ENCODE measurements around a stretch of chr17.

- PRO-cap, 2 experiments = peak in 1 of 2 experiments; most common minus-strand start chr17:29195493 (in 1)
Measured at GRCh38 chr17:29195229-29195833, 15.1 kb upstream of the MYO18A start.

DNA sequence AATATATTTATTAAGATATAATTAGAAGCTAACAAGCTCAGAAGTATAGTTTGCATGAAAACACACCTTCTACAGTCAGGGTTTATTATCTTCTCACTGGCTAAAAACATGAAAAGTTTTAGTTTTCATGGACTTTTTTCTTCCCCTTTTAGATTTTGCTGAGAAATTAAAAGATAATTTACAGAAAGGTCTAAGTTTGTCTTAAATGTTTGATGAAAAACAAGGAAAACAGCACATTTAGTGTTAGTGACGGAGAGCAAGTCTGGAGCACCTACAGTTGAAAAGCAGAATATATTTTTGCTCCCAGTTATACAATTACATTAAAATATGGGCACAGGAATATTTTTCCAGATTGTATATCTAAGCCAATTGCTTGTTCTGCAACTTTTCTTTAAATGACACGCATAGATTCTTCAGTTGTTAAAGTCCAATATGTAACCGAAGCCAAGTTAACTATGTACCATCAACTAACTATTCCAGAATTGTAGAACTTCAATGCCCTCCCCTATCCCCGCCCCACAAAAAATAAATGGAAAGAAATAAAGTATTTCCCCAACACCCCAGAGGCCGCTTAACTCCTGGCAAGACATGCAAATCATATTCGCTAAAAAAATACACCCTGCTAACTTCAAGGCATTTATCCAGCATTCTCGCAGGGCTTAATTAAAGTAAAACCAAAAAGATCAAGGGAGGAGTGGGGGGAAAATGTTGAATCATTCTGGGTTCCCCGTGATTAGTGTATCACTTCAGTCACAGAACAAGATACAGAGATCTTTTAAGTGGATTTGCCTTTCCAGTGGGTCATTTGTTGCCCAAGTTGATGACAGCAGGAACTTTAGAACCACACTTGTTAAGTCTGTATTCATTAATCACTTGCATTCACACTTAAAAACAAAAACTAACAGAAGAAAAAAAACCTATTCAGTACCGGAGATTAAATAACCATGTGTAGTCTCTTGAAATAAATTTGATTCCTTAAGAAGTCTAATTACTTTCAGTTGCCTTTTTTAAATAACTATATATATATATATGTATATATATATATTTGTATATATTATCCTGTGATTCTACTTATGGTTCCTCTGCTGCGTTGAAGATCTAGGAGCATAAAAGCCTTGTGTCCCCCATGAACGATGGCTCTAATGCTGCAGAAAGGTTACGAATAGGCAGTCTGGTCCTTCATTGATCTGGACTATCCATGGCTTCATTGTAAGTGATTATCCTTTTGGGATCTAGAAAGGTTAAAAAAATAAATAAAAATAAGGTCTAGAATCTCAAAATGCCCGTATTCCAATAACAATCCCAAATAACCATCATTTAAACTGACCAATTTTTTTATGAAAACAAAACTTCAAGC lies 17.2 kb downstream of the CRYBA1 start:
- PRO-cap, 2 experiments = no peak in any of the 2 experiments

DNA sequence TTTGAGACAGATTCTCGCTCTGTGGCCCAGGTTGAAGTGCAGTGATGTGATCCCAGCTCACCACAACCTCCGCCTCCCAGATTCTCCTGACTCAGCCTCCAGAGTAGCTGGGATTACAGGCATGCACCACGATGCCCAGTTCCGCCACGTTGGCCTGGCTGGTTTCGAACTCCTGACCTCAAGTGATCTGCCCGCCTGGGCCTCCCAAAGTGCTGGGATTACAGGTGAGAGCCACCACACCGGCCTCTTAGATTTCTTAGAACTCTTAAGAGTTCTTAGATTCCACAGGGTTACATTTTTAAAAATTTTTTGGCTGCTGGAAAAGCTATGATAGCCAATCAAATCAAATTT lies 4.0 kb downstream of the NUFIP2 start:
- PRO-cap, 2 experiments = no peak in any of the 2 experiments

DNA sequence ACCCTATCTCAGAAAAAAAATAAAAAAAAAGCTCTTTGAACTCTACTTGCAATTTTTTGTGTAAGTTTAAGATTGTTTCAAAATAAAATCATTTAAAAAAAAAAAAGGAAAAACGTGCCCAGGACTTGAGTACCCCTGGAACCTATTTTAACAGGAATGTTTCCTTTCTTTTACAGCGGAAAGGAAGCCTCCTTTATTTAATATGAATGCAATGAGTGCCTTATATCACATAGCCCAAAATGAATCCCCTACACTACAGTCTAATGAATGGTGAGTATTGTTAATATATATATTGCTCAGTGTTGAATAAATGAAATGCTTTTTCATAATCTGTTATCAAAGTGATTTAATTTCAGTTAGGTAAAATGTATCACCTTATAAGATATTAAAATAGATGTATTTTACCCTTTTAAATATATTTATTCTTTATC lies 77.3 kb downstream of the ABHD15 start:
- PRO-cap, 2 experiments = no peak in any of the 2 experiments

DNA sequence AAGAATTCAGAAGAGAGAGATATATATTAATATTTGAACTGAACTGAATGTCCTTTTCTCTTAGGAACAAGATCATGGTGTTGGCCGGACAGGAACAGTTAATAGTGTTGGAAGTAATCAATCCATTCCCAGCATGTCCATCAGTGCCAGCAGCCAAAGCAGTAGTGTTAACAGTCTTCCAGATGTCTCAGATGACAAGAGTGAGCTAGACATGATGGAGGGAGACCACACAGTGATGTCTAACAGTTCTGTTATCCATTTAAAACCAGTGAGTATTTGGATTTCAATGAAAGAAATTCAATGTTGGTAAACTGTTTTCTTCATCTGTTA lies 68.6 kb downstream of the ABHD15 start:
- PRO-cap, 2 experiments = no peak in any of the 2 experiments

- PRO-cap, 2 experiments = no peak in any of the 2 experiments
Measured at GRCh38 chr17:29584579-29585029, 4.8 kb downstream of the GIT1 start.

DNA sequence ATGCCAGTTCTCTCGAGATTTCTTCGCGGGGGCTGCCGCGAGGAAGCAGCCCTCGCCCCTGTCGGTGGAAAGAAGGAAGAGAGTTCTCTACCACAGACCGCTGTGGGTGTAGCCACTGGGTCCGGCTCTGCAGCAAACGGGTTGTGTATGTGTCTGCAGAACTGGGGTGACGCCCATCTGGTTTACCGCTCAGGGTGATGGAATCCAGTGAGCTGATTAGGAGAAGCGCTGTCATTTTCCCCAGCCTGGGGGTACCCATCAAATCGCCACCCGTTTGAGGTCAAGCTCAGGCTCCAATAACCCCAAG lies 7.7 kb downstream of the CORO6 start:
- PRO-cap, 2 experiments = peak in 1 of 2 experiments; most common plus-strand start position 95 of the sequence (in 1)

GRCh38 chr17:29648086-29648630 lies 25.4 kb upstream of the CORO6 start:
- PRO-cap, 2 experiments = no peak in any of the 2 experiments

DNA sequence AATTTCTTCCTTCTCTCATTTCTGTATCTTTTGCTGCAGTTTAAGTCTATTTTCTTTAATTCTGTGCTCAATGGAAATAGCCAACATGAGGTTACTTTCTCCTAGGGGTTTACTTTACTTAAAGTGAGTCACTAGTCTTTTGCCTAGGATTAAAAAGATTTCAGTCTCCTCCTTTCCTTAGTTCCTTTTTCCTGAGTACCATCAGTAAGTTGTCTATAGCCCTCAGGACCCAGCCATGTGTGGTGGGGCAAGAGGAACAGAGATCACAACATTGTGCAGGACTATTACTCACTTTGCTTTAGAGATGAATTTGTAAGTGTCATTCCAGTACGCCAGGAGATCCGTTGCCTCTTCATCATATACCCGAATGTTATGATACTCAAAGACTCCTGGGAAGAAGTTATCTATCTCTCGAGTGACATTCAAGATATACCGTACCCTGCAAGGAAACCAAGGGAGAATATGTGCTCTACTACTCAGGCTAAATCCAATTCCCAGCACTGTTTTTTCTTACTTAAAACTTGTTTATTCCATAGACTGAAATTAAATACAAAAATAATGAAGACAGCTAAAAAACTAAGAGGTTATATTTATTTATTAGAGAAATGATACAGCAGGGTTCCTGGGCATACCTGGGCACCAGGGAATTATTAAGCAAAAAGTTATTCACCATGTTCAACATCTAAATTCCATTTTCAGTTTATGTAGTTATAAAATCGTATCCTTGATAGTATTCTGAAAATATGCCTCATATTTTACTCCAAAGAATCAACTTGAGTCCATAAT lies 27.8 kb upstream of the CORO6 start:
- PRO-cap, 2 experiments = no peak in any of the 2 experiments

DNA sequence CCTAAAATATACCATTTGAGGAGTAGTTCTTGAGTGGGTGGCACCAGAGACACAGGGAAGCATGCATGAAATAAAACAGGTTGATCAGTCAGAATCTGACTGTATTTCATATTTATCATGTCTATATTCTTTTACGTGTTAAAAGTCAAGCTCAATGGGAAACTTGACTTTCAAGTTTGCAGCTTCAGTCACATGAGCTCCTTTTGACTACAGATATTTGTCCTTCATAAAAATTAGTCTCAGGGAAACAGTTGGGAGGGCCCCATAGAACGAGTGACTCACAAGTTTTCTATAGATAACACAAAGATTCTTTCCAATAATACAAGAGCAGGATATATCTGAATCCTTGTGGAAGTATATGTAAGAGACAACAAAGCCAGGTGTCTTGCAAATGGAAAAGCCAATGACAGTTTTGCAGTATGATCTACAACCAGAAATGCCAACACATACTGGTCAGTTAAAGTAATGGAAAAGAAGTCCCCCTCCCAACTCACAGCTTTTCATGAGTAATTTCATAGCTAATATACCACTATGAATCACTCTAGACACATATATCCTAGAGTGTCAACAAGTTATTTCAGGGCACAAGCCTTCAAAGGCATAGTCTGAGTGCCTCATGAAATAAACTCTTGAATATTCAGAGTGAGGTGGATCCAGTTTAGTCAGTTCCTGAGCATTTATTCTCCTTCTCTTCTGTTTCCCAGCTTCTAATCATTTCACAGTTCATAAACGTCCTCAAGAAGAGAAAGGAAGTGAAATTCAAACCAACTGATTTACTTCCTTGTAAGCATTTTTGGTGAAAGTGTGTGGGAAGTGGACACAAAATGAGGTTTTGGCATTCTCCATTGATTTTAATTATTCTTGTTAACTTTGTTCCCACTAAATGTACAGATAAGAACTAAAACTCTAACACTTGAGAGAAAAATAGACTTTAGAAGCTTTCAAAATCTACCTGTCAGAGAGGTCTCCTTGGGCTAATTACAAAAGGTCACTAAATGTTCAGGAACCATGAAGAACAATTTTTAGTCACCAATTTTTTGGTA lies 42.5 kb upstream of the CORO6 start:
- PRO-cap, 2 experiments = no peak in any of the 2 experiments

GRCh38 chr17:29667396-29667979 lies 44.8 kb upstream of the CORO6 start:
- PRO-cap, 2 experiments = no peak in any of the 2 experiments

DNA sequence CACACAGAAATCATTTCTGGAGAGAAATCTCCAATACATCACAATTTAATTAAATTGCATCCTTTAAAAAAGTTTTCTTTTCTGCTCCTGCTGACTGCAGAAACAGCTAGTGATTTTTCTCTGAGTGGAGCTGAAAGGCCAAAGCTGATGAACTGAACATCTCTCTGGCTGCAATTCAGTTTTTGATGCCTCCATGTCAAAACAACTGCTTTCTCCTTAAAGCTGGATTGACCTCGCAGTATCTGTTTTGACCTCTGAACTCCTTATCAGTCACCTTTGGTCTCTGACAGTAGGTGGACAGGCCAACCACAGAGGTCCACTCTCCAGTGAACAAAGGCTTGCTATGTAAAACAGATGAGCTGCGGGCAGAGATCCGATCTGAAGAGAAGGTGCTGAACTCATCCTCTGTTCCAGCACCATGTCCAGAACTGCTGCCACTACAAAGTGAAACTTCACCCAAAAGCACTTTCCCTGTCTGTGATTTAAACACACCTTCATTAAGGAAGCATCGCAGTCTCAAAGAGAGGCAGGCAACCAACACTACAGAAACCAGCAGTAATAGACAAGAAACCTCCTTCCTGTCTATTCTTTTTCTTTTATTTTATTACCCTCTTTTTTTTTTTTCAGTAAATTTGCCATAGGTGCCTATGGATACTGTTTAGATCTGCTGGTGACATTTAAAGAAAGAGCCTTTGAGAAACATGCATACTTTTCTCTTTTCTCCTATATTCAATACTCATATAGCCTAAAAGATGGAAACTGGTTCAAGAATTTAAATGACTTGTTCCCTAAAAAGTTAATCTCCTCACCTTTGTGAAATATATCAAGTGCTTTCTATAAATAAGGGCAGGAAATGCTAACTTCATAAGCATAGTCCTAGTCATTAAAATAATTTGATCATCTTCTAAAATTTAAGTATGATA lies 117.4 kb upstream of the CORO6 start:
- PRO-cap, 2 experiments = no peak in any of the 2 experiments

DNA sequence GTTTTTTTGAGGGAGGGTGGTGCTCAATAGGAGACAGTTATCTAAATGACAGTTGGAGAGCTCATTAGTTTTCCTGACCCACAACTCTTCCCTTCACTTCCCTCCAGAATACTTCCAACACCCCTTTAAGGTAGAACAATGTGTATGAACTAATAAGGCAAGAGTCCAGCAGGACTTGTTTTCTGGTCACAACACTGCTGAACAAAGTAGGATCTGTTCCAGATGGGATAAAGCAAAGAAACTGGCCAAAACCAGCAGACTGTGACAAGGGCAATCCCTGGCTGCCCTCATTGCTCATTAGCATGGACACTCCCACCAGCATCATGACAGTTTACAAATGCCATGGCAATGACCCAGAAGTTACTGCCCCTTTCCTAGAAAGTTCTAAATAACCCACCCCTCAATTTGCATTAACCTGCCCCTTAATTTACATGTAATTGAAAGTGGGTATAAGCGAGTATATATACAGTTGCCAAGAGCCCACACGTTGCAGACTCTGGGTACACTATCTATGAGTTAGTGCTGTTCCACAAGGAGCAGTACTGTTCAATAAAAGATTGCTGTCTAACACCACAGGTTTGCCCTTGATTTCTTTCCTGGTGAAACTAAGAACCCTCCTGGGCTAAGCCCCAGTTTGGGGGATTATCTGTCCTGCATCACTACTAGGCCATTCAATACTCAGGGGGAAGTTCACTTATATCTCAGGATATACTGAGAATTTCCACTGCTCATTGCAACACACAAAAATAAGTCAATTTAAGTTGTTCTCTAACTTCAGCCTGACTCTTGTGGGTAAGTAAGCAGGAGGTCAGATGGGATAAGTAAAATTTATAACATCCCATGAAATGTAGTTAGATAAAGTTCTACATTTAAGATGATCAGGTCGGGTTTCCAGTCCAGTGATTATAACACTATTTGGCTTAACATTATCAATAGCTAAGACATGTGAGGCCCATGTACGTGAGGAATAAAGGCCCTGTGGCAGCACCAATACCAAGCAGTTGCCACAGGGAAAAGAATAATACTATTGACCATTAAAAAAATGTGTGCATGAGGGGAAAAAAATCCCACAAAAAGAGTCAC lies 82.2 kb downstream of the SSH2 start:
- PRO-cap, 2 experiments = no peak in any of the 2 experiments

DNA sequence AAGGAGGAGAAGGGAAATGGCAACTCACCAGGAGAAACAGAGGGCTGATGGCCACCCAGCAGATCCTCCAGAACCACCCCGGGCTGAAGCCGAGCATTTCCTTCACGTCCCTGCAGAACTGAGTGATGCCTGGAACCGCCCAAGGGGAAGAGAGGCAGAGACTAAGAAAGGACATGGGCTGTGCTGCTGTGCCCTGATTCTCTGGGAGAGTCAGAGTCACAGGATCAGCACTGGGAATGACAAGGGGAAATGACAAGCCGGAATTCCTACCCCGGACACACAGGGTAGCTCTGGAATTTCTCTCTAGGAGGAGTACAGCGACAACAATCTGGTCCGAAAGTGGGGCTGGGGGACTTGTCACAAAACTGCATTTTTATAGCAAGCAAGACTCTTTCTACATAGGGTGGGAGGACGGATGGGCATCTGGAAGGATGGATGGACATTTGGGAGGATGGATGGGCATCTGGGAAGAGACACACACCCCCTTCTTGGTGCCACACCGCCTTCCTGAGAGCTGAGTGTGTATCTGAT lies 27.7 kb downstream of the SLC6A4 start:
- PRO-cap, 2 experiments = no peak in any of the 2 experiments

- PRO-cap, 2 experiments = no peak in any of the 2 experiments
Measured at GRCh38 chr17:30233652-30234086, 1.8 kb downstream of the SLC6A4 start.

DNA sequence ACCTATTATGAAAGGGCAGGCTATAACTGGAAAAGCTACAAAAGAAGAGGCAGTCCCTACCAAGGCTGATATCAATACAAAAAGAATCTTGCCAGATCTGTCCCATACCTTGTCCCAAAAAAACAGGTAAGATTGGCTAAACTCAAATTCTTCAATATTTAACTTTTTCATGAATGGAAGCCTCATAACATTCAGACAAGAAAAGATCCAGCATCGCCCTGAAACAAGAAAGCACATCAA lies 2.6 kb downstream of the BLMH start:
- PRO-cap, 2 experiments = no peak in any of the 2 experiments

- PRO-cap, 2 experiments = no peak in any of the 2 experiments
Measured at GRCh38 chr17:30332052-30332505, 1.8 kb downstream of the TMIGD1 start.

GRCh38 chr17:30379237-30379997 lies 690 bp downstream of the CPD start:
- PRO-cap, 2 experiments = peak in 1 of 2 experiments; most common plus-strand start chr17:30379931 (in 1); most common minus-strand start chr17:30379728 (in 1)

GRCh38 chr17:30397244-30397592 lies 18.5 kb downstream of the CPD start:
- PRO-cap, 2 experiments = no peak in any of the 2 experiments

DNA sequence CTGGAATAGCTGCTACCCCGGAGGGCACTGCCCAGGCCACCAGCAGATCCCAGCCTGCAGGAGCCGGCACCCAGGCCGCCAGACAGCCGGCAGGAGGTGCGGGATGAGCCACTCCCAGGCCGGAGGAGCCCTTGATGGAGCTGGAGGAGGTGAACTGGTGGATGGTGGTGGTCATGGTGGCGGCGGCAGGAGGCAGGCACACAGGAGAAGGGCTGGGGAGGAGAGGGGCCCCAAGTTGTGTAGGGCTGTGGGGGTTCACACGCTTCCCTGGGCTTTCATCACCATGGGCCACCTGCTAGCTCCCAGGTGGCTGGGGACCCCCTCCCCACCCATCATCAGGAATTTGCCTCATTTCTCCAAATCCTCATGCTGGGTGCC lies 94.4 kb downstream of the GOSR1 start:
- PRO-cap, 2 experiments = no peak in any of the 2 experiments